Metastatic Lung Carcinoma in the Adrenal Gland (tissue), 1 donor: ENCODE data around the genes KEL and GSTK1.

DNA sequence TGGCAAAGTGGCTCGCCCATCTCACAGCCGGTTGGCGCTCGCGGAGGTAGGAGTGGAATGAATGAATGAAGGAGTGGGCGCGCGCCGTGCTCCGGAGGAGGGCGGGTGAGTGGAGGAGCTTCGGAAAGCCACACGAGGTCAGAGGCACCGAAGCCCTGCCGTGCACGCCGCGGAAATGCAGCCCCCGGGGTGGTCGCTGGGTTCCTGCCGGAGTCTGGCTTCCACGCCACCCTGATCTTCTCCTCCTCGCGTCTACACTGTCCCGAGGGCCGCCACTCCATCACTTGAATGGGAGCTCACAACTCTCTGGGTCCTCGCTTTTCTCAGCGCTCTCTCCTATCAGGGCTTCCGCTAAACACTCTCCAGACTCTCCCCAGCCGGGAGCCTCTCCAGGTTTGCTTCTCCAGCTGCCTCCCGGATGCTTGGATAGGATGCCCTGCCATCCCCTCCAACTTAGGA is 657 bp upstream of the HIPK2 start:
- PRO-cap = no peak

DNA sequence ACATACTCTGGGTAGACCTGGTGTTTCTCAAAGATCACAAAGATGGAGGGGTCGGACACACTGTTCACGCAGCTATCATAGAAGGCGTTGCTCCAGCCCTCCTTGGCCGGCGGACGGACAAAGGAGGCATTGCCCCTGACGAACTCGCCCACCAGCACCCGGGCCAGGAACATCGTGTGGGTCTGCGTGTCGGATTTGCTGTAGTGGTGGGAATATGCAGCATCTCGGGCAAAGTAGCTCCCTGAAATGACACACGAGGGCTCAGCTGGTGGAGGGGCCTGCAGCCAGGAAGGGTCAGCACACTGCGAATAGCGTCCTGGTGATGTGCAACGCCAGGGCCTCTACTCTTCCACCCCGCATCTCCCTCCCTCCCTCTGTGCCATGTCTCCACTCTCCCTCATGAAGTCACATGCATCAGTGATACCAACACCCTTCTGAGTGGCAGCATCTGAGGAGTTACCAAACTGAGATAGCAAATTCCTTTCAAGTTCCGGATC is 38.1 kb downstream of the PARP12 start:
- PRO-cap = no peak

GRCh38 chr7:140025938-140026855 is 36.6 kb downstream of the PARP12 start:
- PRO-cap = no peak

DNA sequence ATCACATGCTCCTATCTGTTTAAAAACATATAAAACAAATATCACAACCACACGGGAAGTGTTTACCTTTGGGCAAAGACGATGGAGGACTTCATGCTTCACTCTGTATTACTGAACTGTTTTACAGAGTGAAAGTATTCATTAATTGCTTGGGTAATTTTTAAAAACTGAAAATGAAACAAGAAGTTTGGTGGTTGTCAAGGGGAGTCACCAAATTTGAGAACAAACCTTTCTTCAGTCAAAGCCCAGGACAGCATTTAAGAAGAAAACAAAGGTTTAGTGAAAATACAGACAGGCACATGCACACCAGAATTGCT is 8.9 kb downstream of the PARP12 start:
- PRO-cap = no peak

DNA sequence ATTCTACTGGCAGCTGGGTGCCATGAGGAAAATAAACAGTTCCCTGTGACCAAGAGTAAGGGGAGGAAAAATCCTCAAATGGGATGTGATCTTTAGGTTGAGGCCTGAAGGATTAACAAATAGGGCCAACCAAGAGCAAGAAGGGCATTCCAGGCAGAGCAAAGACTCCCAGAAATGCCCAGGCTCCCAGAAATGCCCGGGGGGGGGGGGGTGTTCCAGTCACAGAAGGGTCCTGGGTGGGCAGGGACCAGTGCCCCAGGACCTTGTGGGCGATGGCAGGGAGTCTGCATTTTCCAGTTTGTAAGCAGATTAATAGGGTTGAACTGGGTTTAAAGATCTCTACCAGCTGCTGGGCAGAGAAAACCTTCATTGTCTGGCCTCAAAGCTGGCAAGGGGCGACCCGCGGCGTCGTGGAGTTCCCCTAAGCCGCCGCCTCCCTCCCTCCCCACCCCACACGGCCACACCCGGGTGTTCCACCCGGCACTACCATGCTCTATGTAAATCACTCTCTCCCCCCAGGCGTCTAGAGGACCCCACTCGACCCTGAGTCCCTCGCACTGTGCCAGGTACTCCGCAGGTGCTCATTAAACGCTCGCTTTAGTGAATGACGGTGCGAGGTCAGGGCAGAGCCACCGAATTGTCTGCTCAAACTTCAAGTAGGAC is 834 bp downstream of the PARP12 start:
- PRO-cap = no peak

- PRO-cap = no peak
Measured at GRCh38 chr7:140231781-140232457, 55.1 kb upstream of the KDM7A start.

GRCh38 chr7:140327009-140327727 is 71.2 kb downstream of the SLC37A3 start:
- PRO-cap = no peak

DNA sequence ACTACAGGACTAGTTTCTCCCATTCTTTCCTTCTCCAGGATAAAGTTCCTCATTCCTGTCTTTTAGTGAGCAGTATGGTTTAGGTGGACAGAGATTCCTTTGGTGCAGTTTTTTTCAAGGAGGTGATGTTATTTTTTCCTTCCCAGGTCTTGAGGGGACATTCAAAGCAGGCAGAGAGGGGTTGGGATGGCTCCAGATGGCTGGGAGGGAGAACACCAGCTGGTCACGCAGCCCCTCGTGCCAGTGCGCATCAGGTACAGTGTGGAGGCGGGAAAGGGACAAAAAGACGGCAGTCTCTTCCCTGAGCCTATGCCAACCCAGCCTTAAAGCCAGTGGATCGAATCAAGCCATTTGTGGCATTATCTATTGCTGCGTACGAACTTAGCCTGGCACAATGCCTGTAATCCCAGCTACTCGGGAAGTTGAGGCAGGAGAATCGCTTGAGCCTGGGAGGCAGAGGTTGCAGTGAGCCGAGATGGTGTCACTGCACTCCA is 580 bp upstream of the NDUFB2 start:
- PRO-cap = no peak

DNA sequence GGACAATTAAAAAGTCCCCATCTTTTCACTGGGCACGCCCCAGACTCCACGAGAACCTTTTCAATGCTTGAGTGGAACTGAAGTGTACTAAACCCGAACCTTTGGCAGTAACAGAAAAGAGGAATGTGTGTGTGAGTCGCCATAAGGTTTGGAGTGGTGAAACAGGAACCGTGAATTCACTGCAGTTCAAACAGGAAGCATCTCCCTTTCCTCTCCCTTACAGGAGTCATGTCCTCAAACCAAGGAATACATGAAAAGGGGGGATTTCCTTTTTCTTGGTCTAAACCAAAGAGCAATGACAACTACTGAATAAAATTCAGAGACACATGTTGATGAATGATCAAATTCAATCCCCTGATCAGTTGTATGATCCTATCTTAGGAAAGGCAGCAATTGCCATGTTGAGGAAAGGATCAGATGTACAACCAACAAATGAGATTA is 23.3 kb downstream of the NDUFB2 start:
- PRO-cap = no peak

- PRO-cap = no peak
Measured at GRCh38 chr7:140827116-140827678, 97.5 kb downstream of the BRAF start.

DNA sequence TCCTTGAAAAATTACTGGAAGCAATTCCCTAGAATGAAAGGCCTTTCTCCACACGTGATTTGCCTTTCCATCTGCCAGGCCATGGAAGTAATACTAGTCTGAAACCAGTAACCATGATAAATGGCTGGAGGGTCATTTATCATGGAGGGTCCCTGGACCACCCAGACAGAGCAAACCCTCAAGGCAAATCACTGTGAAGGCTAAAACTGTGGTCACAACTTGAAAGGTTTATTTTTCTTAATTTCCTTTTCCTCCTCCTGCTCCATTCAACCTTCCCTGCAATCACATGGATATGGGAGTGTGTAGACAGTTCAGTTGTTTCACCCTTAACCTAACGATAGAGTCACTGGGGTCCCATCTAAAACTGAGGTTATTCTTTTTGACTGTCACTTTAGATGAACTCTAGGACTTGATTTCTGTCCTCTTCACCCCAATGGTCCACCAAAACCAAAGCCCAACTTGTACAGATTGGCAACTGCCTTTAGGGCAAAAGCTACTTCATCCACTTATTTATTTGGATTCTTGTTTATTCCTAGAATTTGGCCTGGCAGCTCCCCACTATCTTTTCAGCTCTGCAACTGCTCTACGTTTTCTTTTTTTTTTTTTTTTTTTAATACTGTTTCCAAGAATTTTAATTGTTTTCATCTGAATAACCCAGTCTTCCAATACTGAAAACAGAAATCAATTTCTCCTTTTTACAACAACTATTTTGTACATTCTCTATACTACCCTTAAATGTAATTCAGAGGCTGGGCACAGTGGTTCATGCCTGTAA is 16.1 kb downstream of the BRAF start:
- PRO-cap = no peak

- PRO-cap = no peak
Measured at GRCh38 chr7:141657280-141657759, 44.6 kb downstream of the DENND11 start.

GRCh38 chr7:142327693-142328401 is 70.0 kb upstream of the PRSS58 start:
- PRO-cap = no peak

DNA sequence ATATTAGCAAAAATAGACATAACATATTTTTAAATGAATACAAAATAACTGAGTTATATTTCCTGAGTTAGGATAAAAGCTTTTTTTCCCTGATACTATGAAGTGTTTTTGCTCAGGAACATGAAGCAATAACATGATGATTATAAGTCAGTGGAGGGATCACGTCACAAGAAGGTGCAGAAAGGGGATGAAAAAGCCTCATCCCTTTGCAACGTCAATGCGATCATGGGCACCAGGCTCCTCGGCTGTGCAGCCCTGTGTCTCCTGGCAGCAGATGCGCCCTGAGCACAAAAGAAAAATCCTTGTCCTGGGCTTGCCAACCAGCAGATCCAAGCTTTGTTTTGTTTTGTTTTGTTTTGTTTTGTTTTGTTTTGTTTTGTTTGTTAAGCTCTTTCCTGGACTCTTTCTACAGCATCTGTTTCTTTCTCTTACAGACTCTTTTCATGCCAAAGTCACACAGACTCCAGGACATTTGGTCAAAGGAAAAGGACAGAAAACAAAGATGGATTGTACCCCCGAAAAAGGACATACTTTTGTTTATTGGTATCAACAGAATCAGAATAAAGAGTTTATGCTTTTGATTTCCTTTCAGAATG is 103.4 kb upstream of the PRSS1 start:
- PRO-cap = no peak

- PRO-cap = no peak
Measured at GRCh38 chr7:142787851-142788102, 17.0 kb downstream of the PRSS2 start.

DNA sequence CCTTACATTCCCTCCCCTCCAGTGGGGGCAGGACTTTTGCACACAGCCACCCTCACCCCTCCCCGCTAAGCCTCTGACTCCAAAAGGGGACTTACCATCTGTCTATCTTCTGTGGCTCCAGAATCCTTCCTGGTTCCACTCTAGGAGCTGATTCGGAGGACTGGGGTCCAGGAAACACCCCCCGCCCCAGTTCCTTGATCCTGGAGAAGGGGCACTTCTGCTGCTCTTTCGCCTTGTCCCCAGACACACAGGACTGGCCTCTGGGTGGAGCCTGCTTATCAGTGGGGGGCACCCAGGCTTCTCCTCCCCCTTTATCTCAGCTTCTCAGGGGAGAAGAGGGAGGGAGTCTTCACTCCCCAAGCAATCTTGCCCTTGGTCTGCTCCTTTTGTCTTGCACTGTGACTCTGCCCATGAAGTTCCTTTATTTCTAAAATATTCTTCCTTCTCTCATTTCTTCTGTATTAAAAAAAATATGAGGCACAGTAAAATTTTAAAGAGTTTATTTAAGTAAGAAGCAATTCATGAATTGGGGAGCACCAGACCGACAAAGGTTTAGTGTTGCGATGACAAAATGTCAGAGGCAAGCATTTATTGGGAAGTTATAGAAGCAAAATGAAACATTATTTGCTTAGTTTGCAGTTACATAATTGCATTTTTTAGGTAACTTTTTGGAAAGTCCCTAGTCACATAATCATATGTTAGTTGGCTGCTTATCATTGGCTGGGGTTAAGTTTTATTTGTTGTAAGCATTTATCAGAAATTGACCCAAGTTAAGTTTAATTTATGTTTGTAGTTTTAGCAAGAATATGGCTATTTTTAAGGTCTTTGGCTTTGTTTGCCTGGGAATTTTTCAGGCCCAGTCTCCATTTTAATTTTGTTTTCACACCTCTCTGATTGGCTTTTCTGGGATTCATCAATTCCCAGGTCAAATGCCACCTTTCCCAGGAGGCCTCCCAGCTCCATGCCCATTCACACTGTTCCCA is at the start of gene KEL:
KEL (minus strand) TSS at position 255 of the 983 bp plus-strand sequence.
- PRO-cap = no peak

DNA sequence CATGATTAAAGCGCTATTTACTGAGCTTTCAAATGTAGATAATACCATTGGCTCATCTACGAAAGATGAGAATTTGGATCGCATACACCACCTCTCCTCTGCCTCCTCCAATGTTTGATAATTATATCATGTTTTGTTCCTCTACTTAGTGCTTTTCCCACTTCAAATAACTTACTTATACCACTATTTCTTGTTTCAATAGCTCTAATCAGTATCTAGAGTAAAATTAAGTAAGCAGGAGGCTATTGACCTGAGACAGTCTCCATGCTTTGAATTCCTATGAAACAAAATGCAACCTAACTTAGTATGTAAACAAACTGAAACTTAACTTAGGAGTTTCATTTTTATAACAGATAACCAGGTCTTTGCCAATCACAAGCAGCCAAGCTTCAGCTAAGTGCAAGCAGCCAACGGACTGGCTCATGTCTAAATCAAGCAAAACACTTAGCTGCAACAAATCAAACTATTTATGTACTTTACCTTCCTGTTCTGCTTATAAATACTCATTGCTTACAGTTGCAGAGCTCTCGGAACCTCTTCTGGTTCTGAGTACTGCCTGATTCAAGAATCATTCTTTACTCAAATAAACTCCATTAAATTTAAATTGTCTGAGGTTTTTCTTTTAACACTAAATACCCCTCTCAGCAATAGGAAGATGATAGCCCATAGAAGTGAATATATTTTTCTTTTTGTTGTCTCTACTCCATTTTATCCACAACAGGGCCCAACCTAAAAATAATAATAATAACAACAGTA is 4.4 kb upstream of the GSTK1 start:
- PRO-cap = no peak

- PRO-cap = bidirectional peak, plus-strand start at chr7:143263441, minus-strand start at chr7:143263399
Measured at GRCh38 chr7:143263253-143264248, at the start of gene GSTK1. GSTK1 (plus strand) TSS chr7:143263441.

DNA sequence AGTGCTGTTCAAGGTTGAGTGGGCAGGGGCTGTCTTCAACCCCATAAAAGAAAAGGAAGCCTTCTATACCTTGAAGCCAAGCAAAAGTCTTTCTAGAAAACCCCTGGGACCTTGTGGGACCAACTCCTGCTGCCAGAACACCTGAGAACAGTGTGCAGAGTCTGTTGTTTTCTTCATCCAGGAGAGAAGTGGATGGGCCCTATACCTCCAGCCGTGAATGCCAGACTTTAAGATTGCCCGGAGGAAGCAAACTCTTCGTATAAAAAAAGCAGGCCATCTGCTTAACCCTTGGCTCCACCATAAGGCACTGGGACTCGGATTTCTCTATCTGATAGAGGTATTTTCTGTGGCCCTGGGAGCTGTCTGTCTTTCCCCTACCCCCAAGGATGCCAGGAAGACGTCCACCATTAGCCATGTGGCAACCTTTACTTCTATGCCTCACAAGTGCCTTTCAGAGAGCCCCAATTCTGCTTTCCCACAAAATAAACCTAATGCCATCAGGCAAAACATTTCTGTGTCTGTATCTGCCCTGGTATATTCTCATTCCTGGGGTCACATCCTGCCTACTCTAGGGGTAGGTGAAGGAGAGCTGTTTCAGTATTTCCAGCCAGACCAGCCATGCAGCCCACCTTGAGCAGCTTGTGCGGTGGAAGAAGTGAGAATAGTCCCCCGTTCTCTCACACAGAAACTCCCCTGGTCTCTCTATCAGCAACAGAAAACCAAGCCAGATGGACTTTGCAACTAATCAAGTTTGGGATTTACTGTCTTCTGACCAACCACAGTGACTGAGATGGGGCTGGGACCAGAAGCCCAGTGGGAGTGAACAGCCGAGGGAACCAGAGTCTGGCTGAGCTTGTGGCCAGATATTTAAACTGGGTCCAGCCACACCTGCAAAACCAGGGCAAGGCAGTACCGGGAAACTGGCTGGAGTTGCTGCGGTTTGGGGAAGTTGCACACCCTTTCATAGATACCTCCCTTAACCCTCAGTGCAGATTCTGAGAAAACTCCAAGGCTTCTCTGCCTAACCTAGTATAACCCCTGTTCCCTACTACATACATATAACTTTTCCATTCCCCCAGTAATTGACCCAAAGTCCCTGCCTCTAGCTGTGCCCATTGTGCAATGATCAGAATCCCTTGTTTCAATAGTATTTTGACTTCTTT is 5.7 kb downstream of the GSTK1 start:
- PRO-cap = no peak

DNA sequence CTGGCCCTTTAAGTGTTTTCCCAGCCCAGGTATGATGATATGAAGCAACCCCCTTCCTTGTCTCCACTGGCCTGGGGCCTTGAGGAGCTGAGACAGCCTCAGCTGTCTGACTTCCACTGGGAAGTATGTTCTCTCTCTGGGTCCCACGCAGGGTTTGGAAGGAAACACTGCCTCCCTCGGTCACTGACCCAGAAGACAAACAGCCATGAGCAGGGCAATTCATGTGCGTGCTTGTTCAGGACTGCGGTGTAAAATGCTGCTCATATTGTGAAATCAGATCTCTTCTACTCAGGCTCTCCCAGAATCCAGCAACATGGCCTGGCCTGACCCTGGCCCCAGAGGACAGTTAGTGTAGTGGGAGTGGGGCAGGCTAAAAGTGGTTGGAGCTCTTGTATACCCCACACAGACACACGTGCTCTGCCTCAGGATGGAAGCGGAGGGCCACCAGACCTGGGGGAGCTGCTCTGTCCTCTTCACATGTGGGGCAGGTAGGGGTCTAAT is 2.8 kb downstream of the CLCN1 start:
- PRO-cap = no peak